Skeletal muscle satellite cell (primary cell): ENCODE measurements around the gene RBP5.

DNA sequence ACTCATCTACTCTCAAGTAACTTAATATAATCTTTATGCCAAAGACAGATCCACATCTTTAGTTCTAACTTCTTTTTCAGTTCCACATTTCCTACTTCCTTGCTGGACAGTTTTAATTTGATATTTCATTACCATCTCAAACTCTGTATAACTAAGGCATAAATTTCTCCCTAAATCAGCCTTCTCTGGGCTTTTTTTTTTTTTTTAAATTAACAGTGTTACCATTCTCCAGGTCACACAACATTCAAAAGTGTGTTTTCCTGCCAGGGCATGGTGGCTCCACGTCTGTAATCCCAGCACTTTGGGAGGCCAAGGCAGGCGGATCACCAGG is 23.4 kb downstream of the LPCAT3 start:
- CAGE, long polyA plus RNA: no peak

DNA sequence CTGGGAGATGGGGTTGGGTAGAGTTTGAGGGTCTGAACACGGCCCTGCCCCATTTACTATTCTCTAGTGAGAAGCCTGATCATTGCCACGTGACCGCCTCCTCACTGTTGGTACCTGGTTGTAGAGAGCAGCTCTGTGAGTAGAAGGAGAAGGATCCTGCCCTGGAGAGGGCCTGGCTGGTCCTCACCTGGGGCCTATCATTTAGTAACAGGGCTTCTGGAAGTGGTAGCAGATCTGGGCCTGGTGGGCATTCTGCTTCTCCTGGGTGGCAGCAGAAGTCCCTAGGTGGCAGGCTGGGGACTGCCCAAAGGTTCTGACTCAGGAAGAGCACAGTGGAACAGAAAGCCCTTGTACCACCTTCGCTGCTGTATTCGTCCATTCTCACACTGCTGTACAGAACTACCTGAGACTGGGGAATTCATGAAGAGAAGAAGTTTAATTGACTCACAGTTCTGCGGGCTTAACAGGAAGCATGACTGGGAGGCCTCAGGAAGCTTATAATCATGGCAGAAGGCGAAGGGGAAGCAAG is 6.4 kb upstream of the C1RL start:
- CAGE, long polyA plus RNA: no peak

DNA sequence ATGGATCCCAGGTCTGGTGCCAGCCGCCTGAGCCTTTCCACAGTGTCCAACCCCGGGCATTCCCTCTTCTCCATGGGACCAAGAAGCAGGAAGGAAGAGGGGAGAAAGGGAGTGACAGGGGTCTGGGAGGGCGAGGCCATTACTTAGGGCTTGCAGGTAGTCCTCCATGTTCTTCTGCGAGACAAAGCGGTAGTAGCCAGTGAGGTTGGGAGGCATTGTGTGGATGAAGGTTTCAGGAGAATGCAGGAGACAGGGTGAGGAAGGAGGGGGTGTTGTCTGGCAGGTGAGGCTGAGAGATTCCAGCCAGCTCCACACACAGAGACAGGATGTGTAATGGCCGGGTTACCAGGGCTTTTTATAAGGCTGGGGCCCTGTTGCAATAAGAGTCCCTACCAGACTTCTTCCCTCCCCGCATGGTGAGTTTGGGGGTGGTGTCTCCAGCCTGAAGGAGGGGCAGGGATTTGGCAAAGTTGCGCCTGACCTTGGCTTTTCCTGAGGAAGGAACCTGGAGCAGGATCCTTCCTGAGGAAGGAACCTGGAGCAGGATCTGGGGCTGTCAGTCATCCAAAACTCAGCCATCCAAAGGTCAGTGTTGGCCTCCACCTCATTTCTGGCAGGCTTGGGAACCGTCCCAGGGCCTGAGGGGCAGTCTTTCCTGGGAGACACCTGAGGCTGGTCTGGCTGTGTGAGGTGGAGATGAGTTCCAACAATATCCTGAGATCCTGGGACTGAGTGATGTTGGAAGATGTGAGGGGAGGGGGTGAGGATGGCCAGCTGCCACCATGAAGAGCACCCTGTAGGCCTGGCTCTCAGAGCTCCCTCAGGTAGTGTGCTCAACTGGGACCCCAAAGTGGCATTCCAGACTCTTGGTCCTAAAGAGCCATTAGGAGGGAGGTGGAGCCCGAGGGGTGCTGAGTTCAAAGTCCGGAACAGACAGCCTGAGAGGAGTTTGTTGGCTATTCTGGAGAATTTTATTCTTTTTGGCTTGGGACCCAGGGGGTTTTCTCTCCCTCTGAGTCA is at the start of gene RBP5:
RBP5 (minus strand) TSS at position 330 of the 1,020 bp plus-strand sequence.
- CAGE, long polyA plus RNA: no peak

DNA sequence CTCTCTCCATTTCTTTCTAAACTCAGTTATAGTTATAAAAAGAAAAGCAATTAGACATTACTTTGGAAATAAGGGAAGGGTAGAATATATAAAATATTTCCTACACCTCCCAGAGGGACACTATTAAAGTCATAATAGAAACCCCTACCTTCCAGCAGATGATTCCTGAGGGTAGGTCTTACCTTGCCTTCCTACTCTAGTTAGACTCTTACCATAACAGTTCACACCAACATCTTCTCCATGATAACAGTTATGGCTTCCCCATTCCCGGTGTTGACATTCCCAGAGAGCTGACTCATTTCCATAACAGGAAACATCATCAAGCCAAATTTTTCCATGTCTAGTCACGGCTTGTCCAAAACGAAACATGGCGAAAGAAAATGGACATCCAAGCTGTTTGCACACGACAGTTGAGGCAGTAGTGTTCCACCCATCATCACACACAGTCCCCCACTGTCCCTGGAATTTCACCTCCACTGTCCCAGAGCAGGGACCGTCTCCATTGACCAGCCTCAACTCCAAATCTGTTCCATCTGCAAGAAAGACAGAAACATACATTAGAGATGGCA is 10.7 kb downstream of the CD163L1 start:
- CAGE, long polyA plus RNA: no peak

GRCh38 chr12:7494228-7494701 is 9.3 kb downstream of the CD163 start:
- CAGE, long polyA plus RNA: no peak

- CAGE, long polyA plus RNA: no peak
Measured at GRCh38 chr12:7542741-7543383, 39.3 kb upstream of the CD163 start.

- CAGE, long polyA plus RNA: no peak
Measured at GRCh38 chr12:7695449-7695600, 250 bp downstream of the GDF3 start.

- CAGE, long polyA plus RNA: no peak
Measured at GRCh38 chr12:7847508-7848049, 25.1 kb downstream of the SLC2A14 start.

DNA sequence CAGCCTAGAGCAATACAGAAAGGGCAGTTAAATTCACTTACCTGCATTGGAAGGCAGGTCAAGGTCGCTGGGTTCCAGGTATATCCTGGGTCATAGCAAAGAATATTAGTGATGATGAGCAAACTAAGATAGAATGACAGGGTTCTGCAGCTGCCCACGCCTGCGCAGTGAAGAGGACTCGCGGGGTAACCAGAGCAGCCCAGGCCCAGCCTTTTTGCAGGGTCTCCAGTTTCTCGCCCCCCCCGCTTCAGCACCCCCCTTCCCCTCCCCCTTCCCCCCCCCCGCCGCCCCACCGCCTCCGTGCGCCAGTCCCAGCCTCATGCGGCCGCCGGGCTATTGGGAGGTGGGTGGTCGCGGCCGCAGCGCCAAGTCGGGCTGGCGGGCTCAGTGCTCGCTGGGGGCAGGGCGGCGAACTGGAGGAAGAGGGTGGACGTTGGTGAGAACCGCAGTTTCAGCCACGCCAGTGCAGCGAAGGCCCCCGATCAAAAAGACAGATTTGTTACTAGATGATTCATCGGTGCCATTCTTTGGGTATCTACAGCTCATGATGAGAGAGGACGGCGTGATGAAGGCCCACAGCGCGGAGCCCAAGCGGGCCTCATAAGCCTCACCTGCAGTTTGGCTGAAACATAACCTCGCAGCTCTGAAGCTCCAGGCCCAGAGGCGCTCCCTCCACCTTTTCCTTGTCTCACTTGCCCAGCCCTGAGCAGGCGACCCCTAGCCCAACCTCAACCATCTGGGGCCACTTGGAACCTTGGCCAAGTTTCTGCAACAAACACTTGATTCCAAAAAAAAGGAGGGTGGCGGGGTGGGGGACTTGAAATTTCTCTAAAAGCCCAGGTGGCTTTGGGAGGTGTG is 20.1 kb downstream of the SLC2A3 start:
- CAGE, long polyA plus RNA: no peak

DNA sequence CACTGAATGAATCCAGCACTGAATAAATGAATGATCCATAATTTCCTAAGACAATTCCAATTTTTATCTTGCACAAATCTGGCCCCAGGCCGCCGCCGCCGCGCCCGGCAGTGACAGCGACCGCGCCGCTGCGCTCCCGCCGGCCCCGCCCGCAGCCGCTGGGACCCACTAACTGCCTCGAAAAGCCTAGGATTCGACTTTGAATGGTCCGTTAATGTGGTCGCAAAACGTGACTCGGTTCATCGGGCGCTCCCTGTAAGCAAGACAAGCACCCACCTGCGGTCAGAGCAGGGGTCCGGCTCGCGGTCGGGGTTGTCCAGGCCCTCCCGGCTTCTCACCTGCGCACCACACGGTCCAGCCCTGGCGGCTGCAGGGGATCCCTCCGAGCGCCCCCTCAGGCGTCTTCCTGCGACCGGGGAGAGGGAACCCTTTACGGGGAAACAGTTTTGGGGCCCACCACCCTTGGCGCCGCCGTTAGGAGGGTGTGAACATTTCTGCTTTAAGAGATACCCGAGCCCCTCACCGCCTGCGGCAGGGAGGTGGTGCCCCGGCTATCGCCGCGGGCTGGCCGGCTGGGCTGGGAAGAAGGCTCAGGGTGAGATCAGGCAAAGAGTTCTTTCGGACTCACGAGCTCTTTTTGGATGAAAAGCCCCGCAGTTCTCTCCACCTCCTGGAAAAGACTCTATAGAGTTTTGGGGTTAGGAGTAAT is 13.7 kb upstream of the FOXJ2 start:
- CAGE, long polyA plus RNA: no peak

- CAGE, long polyA plus RNA: no peak
Measured at GRCh38 chr12:8036377-8036812, 3.9 kb downstream of the FOXJ2 start.

DNA sequence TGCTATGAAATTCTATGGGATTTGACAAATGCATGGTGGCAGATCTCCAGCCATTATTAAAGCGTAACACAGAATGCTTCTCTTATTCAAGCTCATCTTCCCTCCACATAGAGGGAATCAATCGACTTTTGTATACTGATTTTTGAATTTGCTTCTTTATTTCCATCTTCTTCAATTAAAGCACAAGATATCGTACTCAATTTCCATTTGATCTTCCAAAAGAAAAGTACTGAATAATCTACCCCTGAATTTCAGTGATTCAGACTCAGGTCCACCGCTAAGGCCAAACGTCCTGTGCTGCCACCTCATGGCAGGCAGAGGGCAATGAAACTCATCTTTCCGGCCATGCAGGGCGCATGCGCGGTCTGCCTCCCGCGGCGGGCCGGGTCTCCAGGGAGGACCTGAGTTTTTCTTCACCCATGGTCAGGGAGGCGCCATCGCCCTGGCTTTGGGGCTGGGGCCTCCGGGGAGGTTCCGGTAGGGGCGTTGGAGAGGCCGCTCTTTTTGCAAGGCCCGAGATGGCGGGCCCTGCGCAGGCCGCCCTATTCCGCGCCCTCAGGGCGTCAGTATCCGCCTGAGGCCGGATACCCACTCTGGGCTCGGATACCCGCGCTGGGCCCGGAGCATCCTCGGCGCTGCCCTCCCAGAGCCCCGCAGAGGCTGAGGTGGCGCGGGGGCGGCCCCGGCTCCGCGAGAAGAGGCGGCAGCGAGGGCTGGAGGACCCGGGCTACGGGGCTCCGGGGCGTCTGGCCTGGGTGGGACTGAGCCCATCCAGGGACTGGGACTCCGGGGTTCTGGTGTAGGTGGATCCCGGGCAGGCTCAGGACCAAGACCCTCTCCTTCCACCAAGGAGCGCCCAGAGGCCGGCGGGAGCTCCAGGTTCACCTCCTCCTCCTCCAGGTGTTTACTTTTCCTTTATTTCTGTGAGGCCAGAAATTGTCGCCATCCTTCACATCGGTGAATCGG is 23.3 kb downstream of the ZNF705A start:
- CAGE, long polyA plus RNA: no peak

GRCh38 chr12:8181233-8181543 is 24.4 kb downstream of the ZNF705A start:
- CAGE, long polyA plus RNA: no peak

DNA sequence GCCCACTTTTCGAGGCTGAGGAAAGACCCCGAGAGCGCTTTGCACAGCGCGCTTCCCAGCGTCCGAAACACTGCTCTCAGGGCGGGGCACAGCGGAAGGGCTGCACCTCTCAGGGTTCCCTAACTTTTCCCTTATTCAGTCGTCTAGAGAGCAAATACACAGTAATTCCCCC is 6.2 kb downstream of the FAM90A1 start:
- CAGE, long polyA plus RNA: no peak

- CAGE, long polyA plus RNA: no peak
Measured at GRCh38 chr12:8519069-8519459, 5.8 kb downstream of the CLEC4D start.

DNA sequence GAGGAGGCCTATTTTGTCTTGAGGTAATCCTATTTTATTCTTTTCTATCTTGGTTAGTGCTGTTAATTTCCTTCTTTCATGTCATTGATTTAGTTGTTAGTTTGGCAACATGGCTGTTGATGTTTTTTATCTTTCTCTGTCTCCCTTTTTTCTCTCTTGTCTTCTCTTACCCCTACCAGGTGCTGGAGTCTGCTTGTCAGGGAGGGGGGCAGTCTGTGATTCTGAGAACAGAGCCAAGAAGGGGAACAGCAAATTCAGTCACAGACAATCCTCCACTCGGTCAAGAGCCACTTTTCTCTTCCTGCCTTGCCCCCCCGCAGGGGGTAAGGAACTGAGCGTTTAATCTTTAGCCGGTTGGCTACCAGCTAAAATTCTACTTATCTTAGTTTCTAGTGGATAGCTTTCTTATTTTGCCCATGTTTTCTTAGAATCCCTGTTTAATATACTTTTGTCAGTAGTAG is 1.8 kb downstream of the RIMKLB start:
- CAGE, long polyA plus RNA: no peak

DNA sequence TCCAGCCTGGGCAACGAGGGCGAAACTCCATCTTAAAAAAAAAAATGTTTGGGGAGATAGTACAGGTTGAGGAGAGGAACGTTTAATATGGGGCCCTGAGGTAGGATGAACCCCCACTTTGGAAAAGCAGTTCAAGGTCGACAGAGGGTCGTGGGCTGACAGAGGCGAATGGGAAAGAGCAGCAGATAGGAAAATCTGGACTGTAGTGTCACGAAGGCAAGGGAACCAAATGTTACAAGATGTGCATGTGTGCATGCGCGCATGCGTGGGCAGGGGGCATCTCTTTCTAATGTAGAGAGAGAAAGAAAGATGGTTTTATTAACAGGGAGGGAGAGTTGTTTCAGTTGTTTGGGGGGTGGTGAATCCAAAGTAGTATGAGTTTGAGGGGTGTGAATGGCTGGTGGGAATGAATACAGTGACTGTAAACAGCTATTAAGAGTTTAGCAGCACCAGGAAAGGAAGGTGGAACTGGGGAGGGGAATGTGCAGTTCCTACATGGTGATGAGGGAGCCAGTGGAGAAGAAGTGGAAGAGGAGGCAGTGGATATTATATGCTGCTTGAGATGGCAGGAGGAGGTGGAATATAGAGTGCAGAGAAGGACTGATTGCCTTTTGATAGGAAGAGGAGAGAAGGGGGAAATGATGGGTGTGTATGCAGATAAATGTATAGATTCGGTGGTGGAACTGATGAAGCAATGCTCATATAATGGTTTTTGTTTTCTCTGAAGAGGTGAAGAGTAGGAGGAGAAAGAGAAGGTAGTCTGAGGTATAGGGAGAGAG is 12.8 kb downstream of the PHC1 start:
- CAGE, long polyA plus RNA: no peak

DNA sequence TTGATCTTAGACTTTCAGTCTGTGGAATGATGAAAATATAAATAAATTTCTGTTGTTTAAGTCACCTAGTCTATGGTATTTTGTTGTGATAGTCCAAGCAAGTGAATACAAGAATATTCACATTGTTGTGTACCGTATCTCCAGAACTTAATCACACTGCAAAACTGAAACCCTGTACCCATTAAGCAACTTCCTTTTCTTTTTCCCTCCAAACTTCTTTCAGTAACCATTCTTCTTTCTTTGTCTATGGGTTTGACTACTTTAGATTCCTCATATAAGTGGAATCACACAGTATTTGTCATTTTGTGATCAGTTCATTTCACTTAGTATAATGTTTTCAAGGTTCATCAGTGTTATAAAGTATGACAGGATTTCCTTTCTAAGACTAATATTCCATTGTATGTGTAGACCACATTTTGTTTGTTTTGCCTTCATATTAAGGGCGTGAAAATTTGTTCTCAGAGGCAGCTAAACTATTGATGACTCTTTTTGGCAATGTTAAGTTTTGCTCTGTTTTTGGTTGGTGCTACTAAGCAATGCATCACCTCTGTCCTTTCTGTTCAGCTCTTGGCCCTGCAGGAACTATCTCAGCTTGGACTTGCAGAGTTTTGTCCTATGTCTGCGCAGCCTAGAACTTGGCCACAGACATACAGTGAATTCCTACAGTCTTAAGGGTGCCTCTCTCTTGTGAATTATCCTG is 1.7 kb upstream of the KLRG1 start:
- CAGE, long polyA plus RNA: no peak

DNA sequence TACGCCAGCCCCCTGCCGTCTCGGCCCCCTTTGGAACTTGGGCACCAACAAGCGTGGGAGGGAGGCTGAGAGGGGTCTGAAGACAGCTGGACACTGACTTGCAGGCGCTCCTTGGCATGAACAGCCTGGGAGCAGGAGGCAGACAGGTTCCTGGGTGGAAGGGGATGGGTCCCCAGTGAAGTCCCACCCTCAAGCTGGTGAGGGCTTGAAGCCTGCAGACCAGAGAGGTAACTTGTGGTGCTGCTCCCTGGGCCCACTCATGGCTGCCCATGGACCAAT is 50.3 kb downstream of the A2M start:
- CAGE, long polyA plus RNA: no peak

GRCh38 chr12:9092537-9092736 is 23.3 kb downstream of the A2M start:
- CAGE, long polyA plus RNA: no peak